Mesenchymal stem cell of the bone marrow (primary cell): ENCODE results near the genes TAS1R2 and ALDH4A1.

- CAGE, long polyA plus RNA: no peak
These were observed at the start of gene TAS1R2 for GRCh38 chr1:18859491-18859905. TSS of gene TAS1R2 (minus strand) at chr1:18859660.

DNA sequence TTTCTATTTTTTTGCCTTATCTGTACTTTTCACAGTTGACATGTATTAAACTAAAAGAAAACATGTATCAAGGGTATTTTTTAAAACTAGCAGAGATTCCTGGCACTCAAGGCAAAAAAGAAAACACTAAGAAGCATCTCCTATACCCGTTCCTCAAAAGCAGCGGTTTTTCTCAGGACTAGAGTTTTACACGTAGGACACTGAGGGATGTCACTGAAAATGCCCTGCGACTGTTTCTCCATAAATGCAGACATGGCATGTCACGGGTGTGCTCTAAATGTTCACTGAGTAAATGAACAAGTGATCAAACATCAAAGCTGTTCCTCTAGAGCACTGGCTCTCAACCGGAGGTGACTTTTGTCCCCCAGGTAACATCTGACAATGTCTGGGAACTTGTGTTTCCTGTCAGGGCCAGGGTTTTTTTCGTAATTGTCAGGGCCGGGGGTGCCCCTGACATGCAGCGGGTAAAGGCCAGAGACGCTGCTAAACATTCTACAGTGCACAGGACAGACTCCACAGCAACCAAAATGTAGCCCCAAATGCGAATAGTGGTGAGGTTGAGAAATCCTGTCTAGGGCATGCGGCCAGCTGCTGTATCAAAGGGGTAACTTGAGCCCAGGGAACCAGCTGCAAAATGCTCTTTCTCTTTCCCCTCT, 2.1 kb downstream of the ALDH4A1 start:
- CAGE, long polyA plus RNA: no peak

GRCh38 chr1:18902274-18903332, at the start of gene ALDH4A1:
TSS of gene ALDH4A1 (minus strand) at chr1:18902555.
- CAGE, long polyA plus RNA: no peak

GRCh38 chr1:18905330-18905599, 2.9 kb upstream of the ALDH4A1 start:
- CAGE, long polyA plus RNA: no peak

- CAGE, long polyA plus RNA: no peak
These were observed 14.6 kb upstream of the ALDH4A1 start for GRCh38 chr1:18916745-18917570.

- CAGE, long polyA plus RNA: no peak
These were observed 24.0 kb upstream of the ALDH4A1 start for GRCh38 chr1:18925996-18927029.

DNA sequence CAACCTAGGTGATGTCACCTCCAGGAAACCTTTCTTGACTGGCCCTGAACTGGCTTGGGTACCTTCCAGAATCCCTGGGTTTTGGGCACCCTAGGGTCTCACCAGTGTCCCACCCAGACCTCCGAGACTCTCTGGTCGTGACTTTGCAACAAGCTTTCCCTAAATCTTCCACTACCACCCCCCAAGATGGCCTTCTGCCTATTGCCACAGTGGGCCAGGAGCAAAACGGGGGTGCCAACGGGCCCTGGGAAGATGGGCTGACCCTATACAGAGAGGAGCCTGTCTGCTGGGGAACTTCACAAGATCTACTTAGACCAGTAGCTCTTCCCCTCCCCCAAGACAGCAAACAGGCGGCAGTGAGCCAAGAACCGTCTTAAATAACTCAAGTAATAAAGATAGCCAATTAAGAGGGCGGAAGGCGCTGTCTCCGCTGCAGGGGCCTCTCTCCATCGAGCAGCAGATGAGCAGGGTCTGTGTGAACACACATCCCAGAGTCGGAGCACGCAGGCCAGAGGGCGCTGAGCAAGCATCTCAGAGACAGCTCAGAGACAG, 11.3 kb downstream of the IFFO2 start:
- CAGE, long polyA plus RNA: no peak

DNA sequence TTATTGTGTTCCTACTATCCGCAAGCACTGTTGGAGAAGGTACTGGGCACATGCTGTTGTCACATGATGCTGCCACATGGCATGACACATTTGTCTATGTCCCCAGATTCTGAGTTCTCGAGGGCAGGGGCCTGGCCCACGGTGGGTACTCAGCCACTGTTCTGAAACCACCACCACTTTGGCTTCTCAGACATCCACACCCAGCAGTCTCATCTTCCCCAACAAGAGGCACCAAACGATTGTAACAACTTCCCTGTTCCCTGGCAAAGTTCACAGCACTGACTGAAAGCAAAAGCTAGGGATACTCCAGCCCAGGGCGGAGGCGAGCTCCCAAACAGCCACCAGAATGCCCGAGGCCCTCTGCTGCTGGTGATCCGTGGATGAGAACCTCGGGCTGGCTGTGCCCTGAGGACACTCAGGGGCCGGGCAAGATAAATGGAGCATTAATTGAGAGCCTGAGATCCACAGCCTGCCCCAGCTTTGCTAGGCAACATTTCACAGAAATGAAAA, 9.5 kb downstream of the IFFO2 start:
- CAGE, long polyA plus RNA: no peak

DNA sequence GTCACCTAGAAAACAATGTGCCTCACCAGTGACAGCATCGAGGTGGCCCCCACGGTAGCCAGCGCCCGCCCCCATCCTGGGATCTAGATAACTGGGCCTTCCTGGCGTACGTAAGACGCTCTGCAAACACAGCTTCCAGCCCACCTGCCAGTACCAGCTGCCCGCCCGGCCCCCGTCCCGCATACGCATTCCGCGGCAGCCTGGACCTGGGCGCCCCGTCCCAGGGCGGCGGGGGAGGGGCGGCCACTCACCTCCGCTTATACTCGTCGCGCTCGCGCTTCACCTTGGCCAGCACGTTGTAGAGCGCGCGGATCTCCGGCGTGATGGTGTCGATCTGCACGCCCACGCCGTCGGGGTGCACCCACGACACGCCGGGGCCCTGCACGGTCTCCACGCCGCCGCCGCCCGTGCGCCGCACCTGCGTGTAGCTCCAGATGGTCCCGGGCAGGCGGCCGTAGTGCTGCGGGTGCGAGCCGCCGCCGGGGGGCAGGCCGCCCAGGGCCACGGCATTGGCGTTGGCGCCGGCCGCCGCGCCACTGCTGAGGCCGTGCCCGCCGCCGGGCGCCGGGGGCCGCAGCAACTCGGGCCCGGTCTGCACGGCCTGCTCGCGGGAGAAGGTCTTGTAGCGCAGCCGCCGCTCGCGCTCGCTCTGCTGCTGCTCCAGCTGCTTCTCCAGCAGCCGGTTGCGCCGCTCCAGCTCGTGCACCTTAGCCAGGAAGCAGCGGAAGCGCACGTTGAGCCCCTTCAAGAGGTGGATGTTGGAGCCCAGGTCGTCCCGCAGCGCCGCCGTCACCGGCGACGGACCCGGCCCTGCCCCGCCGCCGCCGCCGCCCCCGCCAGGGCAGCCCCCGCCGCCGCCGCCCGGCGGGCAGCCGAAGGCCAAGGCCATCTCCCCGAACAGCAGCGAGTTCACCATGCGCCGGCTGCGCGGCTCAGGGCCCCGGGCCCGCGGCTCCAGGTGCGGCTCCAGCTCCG, 772 bp downstream of the IFFO2 start:
- CAGE, long polyA plus RNA: no peak

GRCh38 chr1:18965655-18966365, 9.3 kb upstream of the IFFO2 start:
- CAGE, long polyA plus RNA: no peak

GRCh38 chr1:19121130-19121902, 88.8 kb downstream of the UBR4 start:
- CAGE, long polyA plus RNA: no peak

GRCh38 chr1:19139073-19139648, 70.9 kb downstream of the UBR4 start:
- CAGE, long polyA plus RNA: no peak

DNA sequence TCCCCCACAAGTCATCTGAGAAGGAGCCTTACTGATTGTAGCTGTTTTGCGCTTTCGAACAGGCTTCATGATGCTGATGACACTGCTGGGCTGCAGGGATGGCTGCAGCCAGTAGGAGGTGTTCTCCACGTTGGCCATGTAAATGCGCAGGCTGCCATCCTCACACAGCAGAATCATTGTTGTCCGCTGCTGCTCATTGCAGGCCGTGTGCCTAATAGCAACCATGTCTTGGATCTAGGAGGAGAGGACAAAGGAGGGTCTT, 56.9 kb downstream of the UBR4 start:
- CAGE, long polyA plus RNA: no peak

DNA sequence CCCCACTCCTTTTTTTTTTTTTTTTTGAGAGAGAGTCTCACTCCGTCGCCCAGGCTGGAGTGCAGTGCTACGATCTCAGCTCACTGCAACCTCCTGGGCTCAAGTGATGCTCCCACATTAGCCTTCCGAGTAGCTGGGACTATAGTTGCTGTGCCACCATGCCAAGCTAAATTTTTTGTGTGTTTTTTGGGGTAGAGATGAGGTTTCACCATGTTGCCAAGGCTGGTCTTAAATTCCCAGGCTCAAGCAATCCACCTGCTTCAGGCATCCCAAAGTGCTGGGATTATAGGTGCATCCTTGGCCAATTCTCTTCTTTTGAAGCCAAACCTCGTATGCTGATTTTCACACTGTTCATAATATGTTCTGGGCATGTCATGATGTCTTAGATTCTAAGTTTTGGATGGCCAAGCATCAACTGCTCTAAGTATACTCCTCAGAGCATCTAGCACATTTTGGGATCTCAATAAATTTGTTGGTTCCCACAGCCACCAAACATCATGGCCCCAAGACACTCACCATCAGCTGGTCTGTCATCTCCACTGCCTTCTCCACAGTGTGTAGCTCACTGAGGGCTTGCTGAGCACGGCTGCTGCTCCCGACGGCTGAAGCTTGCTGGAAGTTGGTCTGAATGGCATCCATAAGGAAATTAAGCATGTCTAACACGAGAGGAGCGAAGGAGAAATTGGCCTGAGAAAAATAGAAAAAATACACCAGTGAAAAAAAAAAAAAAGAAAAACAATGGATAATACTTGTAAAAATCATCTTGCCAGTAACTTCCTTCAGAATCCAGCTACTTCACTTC, 50.3 kb downstream of the UBR4 start:
- CAGE, long polyA plus RNA: no peak

DNA sequence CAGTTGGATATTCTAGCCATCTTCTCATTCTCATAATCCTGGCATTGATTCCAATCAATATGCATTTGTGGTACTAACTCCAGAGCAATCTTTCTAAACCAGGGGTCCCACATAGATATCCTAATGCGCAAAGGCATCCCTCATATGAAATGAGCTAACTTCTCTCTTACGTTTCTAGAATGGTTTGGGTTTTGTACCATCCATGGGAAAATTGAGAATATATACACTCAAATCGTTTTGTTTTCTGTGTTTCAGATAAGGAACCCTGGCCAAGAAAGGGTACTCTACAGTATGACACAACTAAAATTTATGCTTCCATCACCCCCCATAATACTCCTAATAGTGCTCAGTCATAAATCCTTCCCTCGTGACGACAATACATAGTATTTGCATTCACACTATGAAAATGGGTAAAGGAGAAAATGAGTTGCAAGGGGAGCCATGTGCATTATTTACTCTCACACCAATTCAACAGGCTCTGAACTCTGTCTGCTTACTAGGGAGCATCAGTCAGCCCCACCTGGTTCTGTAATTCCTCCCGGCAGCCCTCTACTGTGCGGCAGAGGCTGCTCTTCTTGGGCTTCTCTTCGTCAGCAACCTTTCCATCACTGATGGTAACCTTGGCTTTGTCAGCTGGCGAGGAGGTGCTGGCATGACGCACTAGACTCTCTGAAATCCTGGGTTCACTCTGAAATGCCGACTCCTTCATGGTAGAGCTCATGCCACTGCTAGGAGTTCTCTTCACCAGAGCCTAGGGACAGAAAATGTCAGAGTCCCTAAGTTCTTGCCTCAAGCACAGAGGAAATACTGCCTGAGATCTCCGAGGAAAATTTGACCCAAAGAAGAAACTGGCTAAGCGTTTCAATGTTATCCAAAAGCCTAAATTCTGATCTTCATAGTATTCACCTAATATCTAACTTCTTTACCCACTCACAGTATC, 49.4 kb downstream of the UBR4 start:
- CAGE, long polyA plus RNA: no peak

- CAGE, long polyA plus RNA: no peak
These were observed 19.3 kb downstream of the EMC1 start for GRCh38 chr1:19232006-19232478.

DNA sequence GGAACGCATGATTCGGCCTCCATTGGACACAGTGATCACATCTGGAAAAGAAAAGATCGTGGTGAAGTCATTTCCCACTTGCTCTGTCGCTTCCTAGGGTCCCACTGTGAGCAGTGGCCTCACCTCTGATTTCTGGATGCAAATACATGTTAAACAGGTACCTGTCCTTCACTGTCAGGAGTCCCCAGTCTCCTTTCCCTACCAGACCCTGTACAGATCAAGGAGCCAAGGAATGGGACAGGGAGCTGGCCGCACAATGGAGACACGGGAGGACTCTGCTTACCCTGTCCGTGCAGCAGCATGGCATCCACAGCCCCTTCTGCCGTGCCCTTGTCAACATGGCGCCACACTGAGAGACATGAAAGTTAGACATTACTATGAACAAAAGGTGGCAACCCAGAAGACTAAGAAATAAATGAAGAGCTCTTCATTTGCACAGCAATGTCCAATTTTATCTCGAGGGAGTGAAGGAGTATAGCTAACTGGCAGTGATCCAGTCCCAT, 7.6 kb downstream of the EMC1 start:
- CAGE, long polyA plus RNA: no peak

DNA sequence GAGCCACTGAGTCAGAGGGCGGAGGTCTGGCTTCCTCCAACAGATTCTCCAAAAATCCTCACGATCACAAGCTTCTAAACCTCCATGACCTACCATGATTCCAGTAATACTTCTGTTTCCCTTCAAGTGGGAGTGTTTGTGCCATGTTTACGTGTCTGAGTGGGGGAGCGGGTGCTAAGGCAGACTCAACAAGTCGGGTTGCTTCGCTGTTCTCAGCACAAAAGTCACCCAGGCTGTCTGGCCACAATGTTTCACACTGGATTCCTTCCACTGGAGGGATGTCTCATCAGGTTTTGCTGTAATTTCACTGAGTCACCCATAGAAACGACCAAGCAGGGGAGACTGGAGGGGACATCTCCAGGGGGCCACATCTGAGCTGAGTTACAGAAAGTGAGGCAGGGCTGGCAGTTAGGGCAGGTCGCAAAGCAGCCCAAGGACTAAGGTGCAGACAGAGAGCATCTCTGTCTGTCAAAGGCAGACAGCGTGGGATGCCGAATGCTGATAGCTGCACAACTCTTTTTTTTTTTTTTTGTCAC, 86.3 kb downstream of the SLC66A1 start:
- CAGE, long polyA plus RNA: no peak

DNA sequence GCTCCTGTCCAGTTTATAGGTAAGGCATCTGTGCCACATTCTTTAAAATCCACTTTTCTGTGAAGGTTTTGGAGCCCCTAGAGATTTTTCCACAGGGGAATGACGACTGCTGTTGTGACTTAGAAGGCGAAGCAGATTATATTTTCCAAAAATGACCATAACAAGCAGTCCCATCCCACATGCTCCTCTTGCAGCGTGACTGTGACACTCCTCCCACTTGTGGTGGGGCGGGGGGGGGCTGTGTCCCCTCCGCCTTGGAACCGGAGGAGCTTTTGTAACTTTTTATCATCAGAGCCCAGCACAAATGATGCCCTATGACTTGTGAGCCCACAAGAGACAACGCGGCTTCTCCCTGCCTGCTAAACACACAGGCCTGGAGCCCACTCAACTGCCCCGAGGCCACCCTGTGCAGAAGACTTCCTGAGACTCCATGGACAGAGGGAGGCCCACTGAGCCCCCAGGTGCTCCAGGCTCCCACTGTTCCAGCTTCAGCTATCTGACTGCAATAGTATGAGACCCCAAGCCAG, 59.1 kb downstream of the CAPZB start:
- CAGE, long polyA plus RNA: no peak

DNA sequence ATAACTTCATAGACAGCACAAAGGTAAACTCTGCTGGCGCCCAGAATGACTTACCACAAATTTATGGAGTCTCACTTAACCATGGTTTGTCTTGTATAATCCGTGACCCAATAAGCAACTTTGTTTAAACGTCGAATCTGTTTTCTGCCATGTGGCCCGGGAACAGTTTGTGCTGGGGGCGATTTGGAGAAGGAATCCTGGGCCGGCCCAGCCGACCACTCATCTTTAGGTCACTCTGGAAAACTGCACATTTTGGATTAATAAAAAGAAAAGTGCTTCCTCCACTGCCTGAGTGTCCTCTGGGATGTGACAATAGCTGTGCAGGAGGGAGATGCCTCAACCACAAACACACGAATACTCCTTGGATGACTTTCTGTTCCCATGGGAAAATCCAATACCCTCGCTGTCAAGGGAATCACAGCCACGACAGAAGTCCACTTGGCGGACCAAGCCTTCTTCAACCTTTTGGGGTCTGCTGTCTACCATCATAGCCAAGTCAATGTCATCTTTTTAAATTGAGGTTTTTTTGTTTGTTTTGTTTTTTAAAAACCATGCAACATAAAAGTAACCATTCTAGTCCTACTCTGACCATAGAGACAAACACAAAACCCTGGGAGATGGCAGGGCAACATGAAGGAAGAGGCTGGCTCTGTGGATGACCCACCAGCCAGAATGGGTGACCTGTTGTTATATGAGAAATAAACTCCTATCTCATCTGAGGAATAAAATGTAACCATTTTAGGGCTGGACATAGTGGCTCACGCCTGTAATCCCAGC, 57.8 kb downstream of the CAPZB start:
- CAGE, long polyA plus RNA: no peak